AG08470 (cell line): ENCODE data around the gene FER.

DNA sequence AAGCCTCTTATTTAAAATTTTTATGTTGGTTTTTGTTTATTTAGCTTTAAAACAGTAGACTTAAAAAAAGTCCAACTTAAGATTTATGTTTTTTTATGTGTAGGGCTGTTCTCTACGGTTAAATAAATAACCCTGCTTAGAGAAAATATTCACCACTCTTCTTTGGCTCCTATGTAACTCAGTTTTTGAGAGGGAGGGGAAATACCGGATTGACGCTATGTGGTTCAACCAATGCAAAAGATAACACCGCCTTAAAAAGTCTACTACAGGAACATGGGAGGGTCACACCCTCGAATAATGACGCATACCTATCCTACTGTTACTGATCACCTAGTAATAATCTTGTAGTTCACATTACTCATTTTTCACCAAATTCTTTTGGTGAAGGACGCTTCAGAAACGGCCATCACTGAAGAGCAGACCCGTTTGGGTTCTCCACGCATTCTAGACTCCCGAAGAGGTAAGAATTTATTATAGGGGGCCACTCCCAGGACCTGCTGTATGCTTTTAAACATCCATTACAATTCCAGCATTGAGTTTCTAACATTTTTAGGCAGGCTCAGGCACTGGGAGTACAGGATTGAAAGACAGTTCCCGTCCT lies at the start of gene FER:
TSS of gene FER (plus strand) at position 357 of the 601 bp plus-strand sequence.
- RRBS = no CpG with 5 or more reads among the region's 12 CpGs

DNA sequence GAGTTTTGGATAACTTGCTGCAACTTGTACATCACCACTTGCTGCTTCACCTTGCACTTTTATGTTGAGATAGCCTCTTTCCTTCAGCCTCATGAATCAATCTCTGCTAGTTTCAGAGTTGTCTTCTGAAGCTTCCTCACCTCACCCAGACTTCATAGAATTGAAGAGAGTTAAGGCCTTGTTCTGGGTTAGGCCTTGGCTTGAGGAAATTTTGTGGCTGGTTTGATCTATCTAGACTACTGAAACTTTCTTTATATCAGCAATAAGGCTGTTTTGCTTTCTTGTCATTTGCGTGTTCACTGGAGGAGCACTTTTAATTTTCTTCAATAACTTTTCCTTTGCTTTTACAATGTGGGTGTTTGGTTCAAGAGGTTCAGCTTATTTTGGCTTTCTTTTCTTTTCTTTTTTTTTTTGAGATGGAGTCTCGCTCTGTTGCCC lies 12.9 kb downstream of the FER start:
- RRBS = no CpG with 5 or more reads among the region's 2 CpGs

DNA sequence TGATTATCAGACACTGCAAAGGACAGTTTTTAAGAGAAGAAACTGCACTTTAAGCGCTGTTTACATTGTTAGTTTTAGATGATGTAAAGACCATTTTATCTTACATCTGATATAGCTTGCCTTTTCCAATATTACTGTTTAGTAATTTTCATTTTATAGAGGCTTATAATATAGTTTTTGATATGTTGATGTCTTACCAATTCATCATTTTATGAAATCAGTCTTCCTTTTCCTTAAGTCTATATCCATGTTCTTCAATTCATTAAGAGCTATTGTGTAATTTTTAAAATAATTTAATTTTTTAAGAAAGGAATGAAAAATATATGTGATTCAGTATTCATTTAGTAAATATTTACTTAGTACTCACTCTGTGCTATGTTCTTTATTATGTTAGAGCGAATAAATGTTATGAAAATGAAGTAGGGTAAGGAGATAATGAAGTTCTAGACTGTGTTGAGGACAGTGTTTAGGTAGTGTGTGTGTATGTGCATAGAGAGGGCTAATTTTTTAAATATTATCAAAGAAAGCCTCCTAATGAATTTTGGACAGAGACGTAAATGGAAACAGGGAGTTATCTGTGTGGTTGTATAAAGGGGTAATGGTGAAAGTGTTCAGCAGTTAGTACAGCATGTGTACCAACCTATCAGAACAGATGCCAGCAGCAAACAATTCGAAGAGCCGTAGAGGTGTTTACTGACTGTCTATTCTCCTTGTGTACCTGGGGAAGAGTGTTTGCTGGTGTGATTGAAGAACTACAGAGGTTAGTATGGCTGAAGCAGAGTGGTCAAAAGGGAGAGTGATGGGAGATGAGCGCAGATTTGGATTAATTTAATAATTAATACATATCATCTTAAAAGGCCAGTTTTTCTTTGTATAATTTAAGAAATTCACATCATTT lies 216.3 kb downstream of the FER start:
- RRBS = no CpG with 5 or more reads among the region's 6 CpGs

GRCh38 chr5:109241805-109242282 lies 167.9 kb downstream of the PJA2 start:
- RRBS = no CpG with 5 or more reads among the region's 6 CpGs

DNA sequence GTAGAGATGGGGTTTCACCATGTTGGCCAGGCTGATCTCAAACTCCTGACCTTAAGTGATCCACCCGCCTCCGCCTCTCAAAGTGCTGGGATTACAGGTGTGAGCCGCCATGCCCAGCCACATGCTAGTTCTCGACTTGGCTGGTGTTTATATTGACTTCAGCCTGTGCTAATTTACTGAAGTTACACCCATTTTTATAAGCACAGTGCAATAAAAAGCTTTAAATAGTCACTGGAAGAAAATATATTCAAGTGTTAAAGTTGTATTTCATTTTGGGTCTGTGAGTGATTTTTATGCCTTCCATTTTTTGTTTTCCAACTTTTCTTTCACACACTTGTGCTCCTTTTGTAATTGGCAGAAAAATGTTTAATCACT lies 15.6 kb downstream of the PJA2 start:
- RRBS = no CpG with 5 or more reads among the region's 4 CpGs

GRCh38 chr5:109397360-109397659 lies 12.5 kb downstream of the PJA2 start:
- RRBS = no CpG with 5 or more reads among the region's 4 CpGs

GRCh38 chr5:109794012-109794423 lies 104.3 kb downstream of the MAN2A1 start:
- RRBS = no CpG with 5 or more reads among the region's 7 CpGs

GRCh38 chr5:109833055-109834205 lies 143.7 kb downstream of the MAN2A1 start:
- RRBS = no CpG with 5 or more reads among the region's 38 CpGs

DNA sequence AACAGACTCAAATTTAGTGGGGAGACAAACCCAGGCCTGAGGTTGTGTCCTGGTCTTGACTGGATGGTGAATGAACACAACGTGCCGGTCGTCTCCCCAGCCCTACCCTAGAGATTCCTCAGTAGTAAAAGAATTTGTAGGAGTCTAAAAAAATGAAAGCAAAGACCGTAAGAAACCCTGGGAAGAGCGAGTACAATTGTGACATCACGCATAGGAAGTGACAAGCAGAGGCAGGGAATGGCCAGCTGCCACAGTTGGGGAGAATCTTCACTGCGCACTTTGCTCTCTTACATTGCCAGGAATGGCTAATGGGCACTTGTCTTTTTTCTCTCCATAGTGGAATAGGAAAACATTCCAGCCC lies 302.5 kb downstream of the MAN2A1 start:
- RRBS = no CpG with 5 or more reads among the region's 7 CpGs

DNA sequence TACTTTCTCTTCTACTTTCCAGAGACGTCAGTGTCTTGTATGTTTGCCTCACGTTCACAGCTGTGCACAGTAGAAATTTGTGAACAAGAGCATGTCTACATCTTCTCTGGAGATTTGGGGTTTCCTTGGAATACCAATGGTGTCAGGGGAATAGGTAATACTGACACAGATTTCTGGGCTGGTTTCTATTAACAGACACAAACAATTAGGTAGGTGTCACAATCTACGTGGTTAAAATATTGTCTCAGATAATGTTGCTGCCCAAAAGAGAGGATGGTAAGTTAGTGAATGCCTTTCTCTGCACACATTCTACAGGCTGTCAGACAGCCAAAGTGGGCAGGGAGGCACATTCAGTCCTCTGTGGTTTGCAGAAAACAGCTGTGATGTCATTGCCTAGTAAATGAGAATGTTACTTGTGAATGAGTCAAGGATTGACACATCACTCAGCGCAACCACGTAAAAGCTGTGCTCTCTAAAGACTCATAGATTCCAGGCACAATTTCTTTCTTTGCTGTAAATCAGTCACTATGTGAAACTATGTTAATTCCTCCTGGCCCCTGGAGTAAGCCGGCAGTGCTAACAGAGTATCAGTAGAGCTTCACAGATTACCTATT lies 397.1 kb downstream of the MAN2A1 start:
- RRBS = no CpG with 5 or more reads among the region's 6 CpGs

GRCh38 chr5:110109714-110110031 lies 419.9 kb downstream of the MAN2A1 start:
- RRBS = no CpG with 5 or more reads among the region's 3 CpGs

DNA sequence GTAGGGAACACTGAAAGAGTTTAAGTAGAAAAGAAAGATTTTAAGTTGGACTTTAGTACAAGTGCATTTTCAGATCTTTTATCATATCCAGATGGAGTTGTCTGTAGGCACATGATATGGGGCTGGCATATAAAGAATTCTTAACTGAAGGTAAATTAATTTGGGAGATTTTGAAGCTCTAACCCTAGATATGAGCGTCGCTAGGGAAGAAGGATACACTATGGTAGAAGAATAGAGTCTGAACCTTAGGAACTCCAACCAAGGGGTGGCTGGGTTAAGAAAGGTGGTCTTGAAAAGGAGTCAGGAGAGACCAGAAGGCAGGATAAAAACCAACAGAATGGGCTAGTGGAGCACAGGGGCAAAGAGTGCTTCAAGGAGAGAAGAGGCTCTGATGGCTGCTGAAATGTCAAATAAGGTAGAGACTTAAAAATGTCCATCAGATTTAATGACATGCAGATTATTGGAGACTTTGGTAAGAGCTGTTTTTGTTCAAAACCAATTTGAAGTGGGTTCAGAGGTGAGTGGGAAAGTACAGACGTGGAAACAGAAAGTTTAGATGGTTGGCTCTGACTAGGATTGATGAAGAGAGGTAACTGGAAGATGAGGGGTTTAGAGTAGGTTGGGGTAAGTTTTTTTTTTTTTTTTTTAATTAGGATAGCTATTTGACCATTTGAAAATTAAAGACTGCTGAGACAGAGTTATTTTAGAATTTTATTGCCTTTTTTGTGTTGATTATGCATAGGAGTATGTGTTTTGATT lies 14.0 kb downstream of the SLC25A46 start:
- RRBS = no CpG with 5 or more reads among the region's 3 CpGs

DNA sequence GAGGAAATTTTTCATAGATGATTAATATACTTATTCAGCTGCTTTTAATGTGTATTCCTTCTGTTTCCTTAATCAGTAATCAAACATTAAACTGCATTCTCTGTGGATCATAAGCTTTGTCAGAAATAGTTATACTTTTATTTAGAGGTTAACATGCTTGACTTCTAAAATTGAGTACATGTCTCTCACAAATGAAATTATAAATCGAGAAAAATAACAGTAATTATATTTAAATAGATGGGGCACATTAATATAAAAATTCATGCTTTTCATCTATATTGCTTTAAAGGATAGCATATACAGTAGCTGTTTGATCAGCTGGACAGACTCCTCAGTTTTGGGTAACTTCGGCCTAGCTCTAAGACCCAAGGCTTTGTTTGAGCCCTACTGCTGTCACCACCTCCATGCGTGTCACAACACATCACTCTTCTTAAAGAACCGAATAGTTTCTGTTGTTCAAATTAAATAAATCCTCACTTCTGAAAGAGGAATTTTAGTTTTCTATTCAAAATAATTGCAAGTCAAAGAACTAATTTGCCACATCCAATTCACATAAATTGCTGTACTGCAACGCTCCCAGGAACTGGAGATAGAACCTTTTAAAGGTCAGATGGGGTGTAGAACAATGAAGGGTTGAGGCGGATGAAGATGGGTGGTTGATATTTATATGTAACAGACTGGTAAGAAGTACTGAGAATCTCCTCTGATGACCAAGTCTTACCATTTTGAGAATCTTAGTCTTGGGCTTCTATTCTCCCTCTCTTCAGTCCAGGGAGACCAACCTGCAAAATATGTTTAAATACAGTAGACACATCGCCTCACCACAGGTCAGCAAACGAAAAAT lies 1.7 kb downstream of the NREP start:
- RRBS = no CpG with 5 or more reads among the region's 8 CpGs

DNA sequence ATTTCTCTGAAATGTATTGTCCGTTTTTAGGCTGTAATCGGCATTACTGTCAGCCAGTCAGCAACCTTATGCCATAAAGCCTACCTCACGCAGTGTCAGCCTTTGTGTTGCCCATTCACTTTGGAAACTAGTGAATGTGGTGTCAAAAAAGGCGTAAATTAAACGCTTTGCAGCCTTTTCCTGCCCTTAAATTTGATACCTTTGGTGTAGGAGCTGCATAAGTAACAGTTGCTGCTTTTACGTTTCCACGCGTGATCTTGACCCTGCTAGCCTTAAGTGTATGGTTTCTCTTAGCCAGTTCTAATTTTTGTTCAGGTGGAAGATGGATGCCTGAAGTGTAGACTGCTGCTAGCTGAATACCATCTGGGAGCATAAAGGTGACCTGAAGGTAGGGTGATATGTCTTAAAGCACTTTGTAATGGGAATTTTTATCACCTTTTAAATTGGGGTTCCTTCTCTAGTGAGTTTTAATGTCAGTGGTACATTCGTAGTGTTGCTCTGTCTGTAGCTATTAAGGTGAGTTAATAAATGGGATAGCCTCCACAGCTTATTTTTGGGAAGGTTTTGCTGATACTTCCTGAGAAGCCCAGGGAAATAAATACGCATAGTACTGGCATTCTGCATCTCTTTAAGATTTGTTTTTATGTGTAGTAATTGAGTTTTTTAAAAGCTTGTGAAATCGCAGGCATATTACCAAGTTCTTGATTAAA lies 257.5 kb downstream of the EPB41L4A start:
- RRBS = no CpG with 5 or more reads among the region's 11 CpGs

GRCh38 chr5:112163922-112164604 lies 255.0 kb downstream of the EPB41L4A start:
- RRBS = no CpG with 5 or more reads among the region's 3 CpGs

GRCh38 chr5:112205711-112206369 lies 213.2 kb downstream of the EPB41L4A start:
- RRBS = no CpG with 5 or more reads among the region's 5 CpGs

DNA sequence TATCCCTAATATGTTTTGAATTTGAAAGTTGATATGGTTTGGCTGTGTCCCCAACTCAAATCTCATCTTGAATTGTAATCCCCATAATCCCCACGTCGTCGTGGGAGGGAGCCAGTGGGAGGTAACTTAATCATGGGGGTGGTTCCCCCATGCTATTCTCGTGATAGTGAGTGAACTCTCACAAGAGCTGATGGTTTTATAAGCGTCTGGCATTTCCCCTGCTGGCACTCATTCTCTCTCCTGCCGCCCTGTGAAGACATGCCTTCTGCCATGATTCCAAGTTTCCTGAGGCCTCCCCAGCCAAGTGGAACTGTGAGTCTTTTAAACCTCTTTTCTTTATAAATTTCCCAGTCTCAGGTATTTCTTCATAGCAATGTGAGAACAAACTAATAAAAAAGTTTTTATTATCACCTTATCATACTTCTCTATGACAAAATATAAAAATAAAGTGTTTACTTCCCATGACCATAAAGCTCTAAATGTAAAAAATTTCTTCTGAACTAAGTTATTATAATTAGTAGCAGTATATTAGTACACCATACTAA lies 199.9 kb downstream of the EPB41L4A start:
- RRBS = no CpG with 5 or more reads among the region's 6 CpGs

GRCh38 chr5:112876264-112877057 lies 15.4 kb downstream of the SRP19 start:
- RRBS = no CpG with 5 or more reads among the region's 2 CpGs

DNA sequence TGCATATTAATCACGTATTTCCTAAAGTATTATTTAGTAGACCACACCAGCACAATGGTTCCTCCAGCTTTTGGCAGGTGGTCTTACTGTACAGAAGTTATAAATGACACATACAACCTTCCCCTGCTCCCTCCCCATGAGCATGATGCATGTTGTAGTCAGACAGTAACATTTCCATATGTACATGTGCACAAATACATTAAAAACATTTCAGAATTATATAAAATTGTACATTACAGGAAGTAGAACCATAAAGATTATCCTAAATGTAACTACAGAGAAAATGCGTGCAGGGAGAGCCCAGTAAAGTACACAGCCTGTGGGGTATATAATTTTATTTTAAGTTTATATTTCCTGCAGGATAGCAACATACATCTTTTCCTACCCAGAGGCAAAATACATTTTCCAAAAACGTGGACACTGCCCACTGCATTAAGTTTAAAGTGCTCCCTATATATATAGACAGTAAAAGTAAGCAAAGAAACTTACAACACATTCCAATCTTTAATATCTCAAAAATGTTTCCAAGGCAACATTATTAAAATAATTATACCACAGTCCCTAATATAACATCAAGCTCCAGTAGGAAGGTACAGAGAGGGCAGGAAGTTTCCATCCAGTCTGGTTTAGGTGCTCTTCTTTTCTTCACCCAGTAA lies 17.2 kb downstream of the SRP19 start:
- RRBS = no CpG with 5 or more reads among the region's 3 CpGs

GRCh38 chr5:112921009-112921469 lies 988 bp downstream of the REEP5 start:
- RRBS = no CpG with 5 or more reads among the region's 24 CpGs